CMK (cell line): ENCODE measurements around a stretch of chr6.

- RRBS = no CpG with 5 or more reads among the region's 9 CpGs
Measured at GRCh38 chr6:37020518-37020918, 15.1 kb downstream of the FGD2 start.

- RRBS = no CpG with 5 or more reads among the region's 20 CpGs
Measured at GRCh38 chr6:37024337-37025444, 19.2 kb downstream of the FGD2 start.

DNA sequence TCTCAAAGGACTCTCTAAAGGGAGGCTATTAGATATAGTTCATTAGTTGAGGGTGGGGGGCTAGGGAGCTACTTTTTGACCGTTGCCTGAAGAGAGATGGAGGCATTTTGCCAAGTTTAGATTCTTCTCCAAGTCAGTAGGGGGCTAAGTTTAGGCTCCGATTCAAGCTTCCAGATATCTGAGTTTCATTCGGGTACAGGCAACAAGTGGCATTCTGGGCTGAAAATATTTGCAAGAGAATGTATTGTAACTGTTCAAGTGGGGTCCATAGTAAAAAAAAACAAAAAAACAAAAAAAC is 43.4 kb upstream of the PIM1 start:
- RRBS = no CpG with 5 or more reads among the region's 3 CpGs

- RRBS = no CpG with 5 or more reads among the region's 2 CpGs
Measured at GRCh38 chr6:37242299-37243246, 15.0 kb upstream of the TBC1D22B start.

DNA sequence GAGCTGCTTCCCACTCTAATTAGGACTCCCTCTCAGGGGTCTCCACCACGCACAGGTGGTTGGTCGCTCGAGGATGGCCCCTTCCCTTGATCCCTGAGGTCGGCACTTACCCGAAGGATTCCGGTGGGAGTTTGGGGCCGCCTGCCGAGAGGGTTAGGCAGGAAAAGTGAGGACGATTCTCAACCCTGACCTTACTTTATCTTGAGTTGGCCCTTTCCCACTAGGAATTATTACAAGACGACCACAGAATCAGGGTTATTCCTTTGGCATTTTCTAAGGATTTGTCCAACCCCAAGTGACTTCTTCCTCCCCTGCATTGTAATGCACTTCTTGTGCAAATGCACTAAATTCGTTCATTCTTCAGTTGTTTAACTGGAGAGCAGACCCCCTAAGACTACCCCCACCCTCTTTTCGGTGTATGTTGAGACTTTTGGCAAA is 375 bp upstream of the TMEM217 start:
- RRBS = no CpG with 5 or more reads among the region's 12 CpGs

DNA sequence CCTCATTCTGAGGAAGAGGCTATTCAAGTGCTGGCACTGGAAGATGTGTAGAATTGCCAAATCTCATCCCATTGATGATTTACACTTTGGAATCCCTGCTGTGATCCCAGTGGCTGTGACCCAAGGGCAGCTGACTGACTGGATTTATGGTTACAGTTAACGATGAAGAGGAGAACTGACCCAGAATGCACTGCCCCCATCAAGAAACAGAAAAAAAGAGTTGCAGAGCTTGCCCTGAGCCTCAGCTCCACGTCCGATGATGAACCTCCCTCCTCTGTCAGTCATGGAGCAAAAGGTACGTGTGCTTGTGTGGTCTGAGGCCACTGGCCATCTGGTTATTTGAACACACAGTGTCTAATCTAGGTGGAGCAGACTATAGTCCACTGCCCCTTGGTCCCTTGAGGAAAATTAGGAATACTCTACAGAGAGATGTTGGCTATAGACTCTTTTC is 2.5 kb downstream of the CMTR1 start:
- RRBS = no CpG with 5 or more reads among the region's 4 CpGs

GRCh38 chr6:37489883-37490349 is 9.8 kb downstream of the CCDC167 start:
- RRBS = no CpG with 5 or more reads among the region's 7 CpGs

- RRBS = no CpG with 5 or more reads among the region's 12 CpGs
Measured at GRCh38 chr6:37547398-37548333, 48.0 kb upstream of the CCDC167 start.

DNA sequence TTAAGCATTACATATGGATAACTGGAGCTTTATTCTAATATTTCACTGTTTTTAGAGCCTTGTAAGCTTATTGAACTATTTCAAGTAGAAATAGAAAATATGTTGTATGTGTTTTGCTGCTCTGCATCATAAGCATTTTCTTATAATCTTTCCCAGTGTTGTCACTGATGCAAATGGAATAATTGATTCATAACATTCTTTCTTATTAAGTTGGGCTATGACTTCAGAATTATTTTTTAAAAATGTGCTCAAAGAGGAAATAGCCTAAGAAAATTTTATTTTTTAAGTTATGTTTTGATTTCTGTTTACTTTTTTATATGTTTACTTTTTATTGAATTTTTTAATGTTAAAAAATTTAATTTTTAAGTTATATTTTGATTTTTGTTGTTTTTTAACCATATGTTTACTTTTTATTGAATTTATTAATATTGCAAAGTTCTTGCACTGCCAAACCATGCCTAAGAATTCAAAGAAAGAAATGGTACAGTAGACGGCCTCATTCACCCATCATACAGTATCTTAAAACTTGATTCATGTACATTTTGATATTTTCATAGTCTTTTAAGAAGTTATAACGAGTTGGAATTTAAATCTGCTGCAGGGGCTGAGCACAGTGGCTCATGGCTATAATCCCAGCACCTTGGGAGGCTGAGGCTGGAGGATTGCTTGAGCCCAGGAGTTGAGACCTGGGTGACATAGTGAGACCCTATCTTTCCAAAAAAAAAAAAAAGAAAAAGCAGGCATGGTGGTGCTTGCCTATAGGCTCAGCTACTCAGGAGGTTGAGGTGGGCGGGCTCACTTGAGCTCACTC is 42.5 kb downstream of the ZFAND3 start:
- RRBS = no CpG with 5 or more reads among the region's 3 CpGs

- RRBS = no CpG with 5 or more reads among the region's 17 CpGs
Measured at GRCh38 chr6:37931276-37932206, 112.0 kb downstream of the ZFAND3 start.

GRCh38 chr6:39196562-39197250 is 32.6 kb downstream of the KCNK5 start:
- RRBS = no CpG with 5 or more reads among the region's 4 CpGs

DNA sequence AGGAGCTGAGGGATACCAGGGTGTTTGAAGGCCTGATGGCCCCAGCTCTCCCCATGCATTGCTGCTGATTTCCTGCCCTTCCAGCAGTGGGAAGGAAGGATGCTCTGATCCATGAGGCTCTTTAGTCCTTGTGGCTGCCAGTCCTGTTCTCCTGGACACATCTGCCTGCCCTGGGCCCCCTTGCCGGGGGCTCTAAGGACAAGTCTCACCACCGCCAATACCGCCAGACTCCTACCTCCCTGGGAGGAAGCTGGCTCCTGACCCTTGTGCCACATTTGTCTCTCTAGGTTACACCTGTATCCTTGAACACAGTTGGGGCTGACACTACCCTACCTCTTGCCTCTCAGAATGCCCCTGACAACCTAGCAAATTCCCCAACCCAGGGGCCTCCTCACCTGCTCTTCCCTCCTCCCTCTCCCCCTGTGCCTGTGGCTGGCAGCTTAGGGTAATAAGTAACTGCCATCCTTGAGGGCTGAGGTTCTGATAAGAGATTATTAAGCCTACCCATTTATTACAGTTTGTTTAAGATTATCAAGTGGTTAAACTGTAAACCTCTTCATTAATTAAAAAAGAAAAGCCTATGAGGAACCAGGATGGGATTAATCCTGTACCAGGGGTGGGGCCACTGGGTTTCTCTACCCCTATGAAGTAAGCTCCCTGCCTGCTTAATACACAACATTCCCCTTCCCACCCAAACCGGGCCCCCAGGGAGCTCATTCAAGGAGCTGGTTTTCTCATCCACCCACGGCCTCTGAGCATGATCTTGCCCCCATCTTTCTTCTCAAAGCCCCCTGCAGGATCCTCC is 21.4 kb downstream of the KCNK5 start:
- RRBS = no CpG with 5 or more reads among the region's 5 CpGs

DNA sequence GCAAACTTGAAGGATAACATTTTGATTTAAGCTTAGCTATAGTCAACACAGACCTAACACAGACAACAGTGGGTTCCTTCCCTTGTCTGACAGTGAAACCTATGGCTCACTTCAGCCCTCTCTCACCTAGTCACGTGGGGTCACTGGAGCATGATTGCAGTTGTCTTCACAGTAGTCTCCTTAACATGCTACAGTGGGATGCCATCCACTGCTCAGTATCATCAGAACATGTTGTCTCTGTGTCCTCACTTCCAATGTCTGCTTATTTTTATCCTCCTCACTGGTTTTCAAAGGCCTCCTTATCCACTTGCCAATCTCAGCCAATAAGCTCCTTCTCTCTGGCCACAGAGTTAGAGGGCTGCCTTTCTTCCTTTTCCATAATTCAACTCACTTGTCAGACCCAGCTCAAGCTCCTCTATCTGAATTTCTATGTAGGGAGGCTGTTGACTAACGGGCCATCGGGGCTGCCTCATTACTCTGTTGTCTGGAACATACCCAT is 28.3 kb upstream of the KIF6 start:
- RRBS = no CpG with 5 or more reads among the region's 3 CpGs

DNA sequence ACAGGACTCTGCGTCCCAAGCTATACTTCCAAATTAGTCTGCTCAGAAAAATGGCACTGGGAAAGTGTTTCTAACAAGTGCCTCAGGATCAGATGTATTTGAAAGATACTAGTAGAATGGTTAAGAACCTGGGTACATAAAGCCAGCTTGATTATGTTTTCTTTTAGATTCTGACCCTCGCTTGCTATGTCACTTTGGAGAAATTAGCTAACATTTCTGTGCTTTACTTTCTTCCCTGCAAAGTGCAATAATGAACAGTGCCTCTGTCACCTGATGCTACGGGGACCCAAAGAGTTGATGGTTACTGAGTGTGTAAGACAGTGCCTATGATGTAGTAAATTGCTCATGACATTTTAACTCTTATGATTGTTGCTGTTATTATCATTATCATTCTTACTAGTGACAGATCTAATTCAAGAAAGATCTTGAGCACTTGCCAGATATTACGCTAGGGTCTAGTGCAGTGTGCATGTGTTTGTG is 33.4 kb upstream of the DAAM2 start:
- RRBS = no CpG with 5 or more reads among the region's 4 CpGs

GRCh38 chr6:39792797-39793664 is 855 bp downstream of the DAAM2 start:
- RRBS = 94% methylated on average over 6 of the region's 25 CpGs

- RRBS = no CpG with 5 or more reads among the region's 6 CpGs
Measured at GRCh38 chr6:39794138-39794723, 2.1 kb downstream of the DAAM2 start.

GRCh38 chr6:39803885-39804390 is 11.8 kb downstream of the DAAM2 start:
- RRBS = no CpG with 5 or more reads among the region's 4 CpGs

GRCh38 chr6:39823108-39823919 is 31.1 kb downstream of the DAAM2 start:
- RRBS = no CpG with 5 or more reads among the region's 7 CpGs

DNA sequence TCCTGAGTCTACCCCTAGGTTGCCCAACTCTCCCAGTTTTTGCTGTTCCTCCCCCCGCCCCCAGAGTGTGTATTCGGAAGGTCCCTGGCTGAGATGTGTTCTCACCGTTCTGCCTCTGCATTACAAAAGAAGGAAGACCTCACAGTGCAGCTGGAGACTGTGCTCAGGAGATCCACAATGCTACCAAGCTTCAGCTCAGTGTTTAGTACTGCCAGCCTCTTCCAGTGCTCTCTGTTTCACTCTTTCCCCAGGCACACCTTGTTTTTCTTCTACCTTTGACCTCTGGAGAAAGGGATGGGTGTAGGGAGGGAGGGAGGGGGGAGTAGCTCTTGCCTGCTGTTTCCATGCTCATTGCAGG is 13.4 kb upstream of the MOCS1 start:
- RRBS = no CpG with 5 or more reads among the region's 3 CpGs

GRCh38 chr6:39948055-39948633 is 13.9 kb upstream of the MOCS1 start:
- RRBS = no CpG with 5 or more reads among the region's 6 CpGs